HepG2 (cell line): ENCODE results near the genes ATP6V1D, RDH11 and RAD51B.

GRCh38 chr14:67269404-67270212 lies 28.4 kb downstream of the PALS1 start:
- RRBS, 2 experiments: no CpG with 5 or more reads among the region's 3 CpGs
CAGE:
- cytosol, long polyA minus RNA: no peak
- cytosol, long polyA plus RNA: no peak
- long polyA plus RNA: no peak
- nucleus, long polyA minus RNA: no peak
- nucleus, long polyA plus RNA: no peak

- RRBS, 2 experiments: no CpG with 5 or more reads among the region's 3 CpGs
CAGE:
- cytosol, long polyA minus RNA: no peak
- cytosol, long polyA plus RNA: no peak
- long polyA plus RNA: no peak
- nucleus, long polyA minus RNA: no peak
- nucleus, long polyA plus RNA: no peak
These were observed 47.2 kb downstream of the ATP6V1D start for GRCh38 chr14:67312470-67312726.

GRCh38 chr14:67359275-67360135 lies at the start of gene ATP6V1D:
TSS of gene ATP6V1D (minus strand) at chr14:67359804.
- RRBS, 2 experiments: 1 to 2% methylated on average over 8 to 11 of the region's 56 CpGs
CAGE:
- cytosol, long polyA minus RNA: start-site peak on the minus strand at chr14:67359775-67359807, 15 reads
- cytosol, long polyA plus RNA: start-site peak on the minus strand at chr14:67359778-67359878, 124 and 294 reads in 2 replicates
- long polyA plus RNA: start-site peak on the minus strand at chr14:67359774-67359837, 147 and 202 reads in 2 replicates
- nucleus, long polyA minus RNA: no peak
- nucleus, long polyA plus RNA: start-site peak on the minus strand at chr14:67359770-67359790, 62 and 46 reads in 2 replicates

GRCh38 chr14:67556807-67557647 lies 23.9 kb downstream of the PLEKHH1 start:
- RRBS, 2 experiments: no CpG with 5 or more reads among the region's 10 CpGs
CAGE:
- cytosol, long polyA minus RNA: no peak
- cytosol, long polyA plus RNA: no peak
- long polyA plus RNA: no peak
- nucleus, long polyA minus RNA: no peak
- nucleus, long polyA plus RNA: no peak

GRCh38 chr14:67602891-67603277 lies 2.8 kb upstream of the PIGH start:
- RRBS, 2 experiments: no CpG with 5 or more reads among the region's 4 CpGs
CAGE:
- cytosol, long polyA minus RNA: no peak
- cytosol, long polyA plus RNA: no peak
- long polyA plus RNA: no peak
- nucleus, long polyA minus RNA: no peak
- nucleus, long polyA plus RNA: no peak

GRCh38 chr14:67695250-67696191 lies at the start of gene RDH11:
TSS of gene RDH11 (minus strand) at chr14:67695764.
- RRBS, 2 experiments: 0 to 1% methylated on average over 7 of the region's 31 CpGs
CAGE:
- cytosol, long polyA minus RNA: start-site peak on the minus strand at chr14:67695728-67695768, 64 reads
- cytosol, long polyA plus RNA: start-site peak on the minus strand at chr14:67695725-67695759, 2,237 and 1,466 reads in 2 replicates
- long polyA plus RNA: start-site peak on the minus strand at chr14:67695726-67695759, 554 and 748 reads in 2 replicates
- nucleus, long polyA minus RNA: no peak
- nucleus, long polyA plus RNA: start-site peak on the minus strand at chr14:67695724-67695759, 2,477 and 2,001 reads in 2 replicates

- RRBS, 2 experiments: no CpG with 5 or more reads among the region's 13 CpGs
CAGE:
- cytosol, long polyA minus RNA: no peak
- cytosol, long polyA plus RNA: no peak
- long polyA plus RNA: no peak
- nucleus, long polyA minus RNA: no peak
- nucleus, long polyA plus RNA: no peak
These were observed 37.1 kb downstream of the RDH12 start for GRCh38 chr14:67738514-67739537.

- RRBS, 2 experiments: no CpG with 5 or more reads among the region's 30 CpGs
CAGE:
- cytosol, long polyA minus RNA: no peak
- cytosol, long polyA plus RNA: no peak
- long polyA plus RNA: start-site peak on the plus strand at chr14:67819812-67819823, 102 and 95 reads in 2 replicates
- nucleus, long polyA minus RNA: start-site peak on the plus strand at chr14:67819810-67819814, 38 reads
- nucleus, long polyA plus RNA: start-site peak on the plus strand at chr14:67819798-67819834, 564 and 808 reads in 2 replicates
These were observed at the start of gene RAD51B for GRCh38 chr14:67819523-67820448. TSS of gene RAD51B (plus strand) at chr14:67819779.

CAGE:
- cytosol, long polyA minus RNA: no peak
- cytosol, long polyA plus RNA: no peak
- long polyA plus RNA: no peak
- nucleus, long polyA minus RNA: no peak
- nucleus, long polyA plus RNA: no peak
These were observed 33.7 kb downstream of the RAD51B start for GRCh38 chr14:67853260-67853670.

GRCh38 chr14:67887601-67888073 lies 68.1 kb downstream of the RAD51B start:
- RRBS, 2 experiments: no CpG with 5 or more reads among the region's 4 CpGs
CAGE:
- cytosol, long polyA minus RNA: no peak
- cytosol, long polyA plus RNA: no peak
- long polyA plus RNA: no peak
- nucleus, long polyA minus RNA: no peak
- nucleus, long polyA plus RNA: no peak

GRCh38 chr14:67917131-67917652 lies 97.6 kb downstream of the RAD51B start:
- RRBS, 2 experiments: no CpG with 5 or more reads among the region's 8 CpGs
CAGE:
- cytosol, long polyA minus RNA: no peak
- cytosol, long polyA plus RNA: no peak
- long polyA plus RNA: no peak
- nucleus, long polyA minus RNA: no peak
- nucleus, long polyA plus RNA: no peak

- RRBS, 2 experiments: no CpG with 5 or more reads among the region's 5 CpGs
CAGE:
- cytosol, long polyA minus RNA: no peak
- cytosol, long polyA plus RNA: no peak
- long polyA plus RNA: no peak
- nucleus, long polyA minus RNA: no peak
- nucleus, long polyA plus RNA: no peak
These were observed 114.4 kb downstream of the RAD51B start for GRCh38 chr14:67933809-67934573.

- RRBS, 2 experiments: no CpG with 5 or more reads among the region's 4 CpGs
CAGE:
- cytosol, long polyA minus RNA: no peak
- cytosol, long polyA plus RNA: no peak
- long polyA plus RNA: no peak
- nucleus, long polyA minus RNA: no peak
- nucleus, long polyA plus RNA: no peak
These were observed 284.2 kb downstream of the RAD51B start for GRCh38 chr14:68103646-68104320.

DNA sequence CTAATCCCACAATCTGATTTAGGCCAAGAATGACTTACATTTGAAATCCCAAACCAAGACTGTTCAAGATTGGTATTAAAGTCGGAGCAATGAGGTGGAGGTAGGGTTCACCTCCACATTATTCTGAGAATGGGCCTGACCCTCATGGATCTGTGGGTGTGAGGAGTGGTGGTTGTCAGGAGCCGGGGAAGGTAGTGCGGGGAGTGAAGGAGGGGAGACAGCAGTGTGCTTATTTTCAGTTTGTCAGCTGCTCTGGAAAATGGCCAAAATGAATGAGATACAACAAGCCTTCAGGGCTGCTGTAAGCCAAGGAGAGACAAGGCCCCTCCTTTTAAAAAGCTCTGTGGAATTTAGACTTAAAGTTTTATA lies 426.1 kb downstream of the RAD51B start:
- RRBS, 2 experiments: no CpG with 5 or more reads among the region's 3 CpGs
CAGE:
- cytosol, long polyA minus RNA: no peak
- cytosol, long polyA plus RNA: no peak
- long polyA plus RNA: no peak
- nucleus, long polyA minus RNA: no peak
- nucleus, long polyA plus RNA: no peak

DNA sequence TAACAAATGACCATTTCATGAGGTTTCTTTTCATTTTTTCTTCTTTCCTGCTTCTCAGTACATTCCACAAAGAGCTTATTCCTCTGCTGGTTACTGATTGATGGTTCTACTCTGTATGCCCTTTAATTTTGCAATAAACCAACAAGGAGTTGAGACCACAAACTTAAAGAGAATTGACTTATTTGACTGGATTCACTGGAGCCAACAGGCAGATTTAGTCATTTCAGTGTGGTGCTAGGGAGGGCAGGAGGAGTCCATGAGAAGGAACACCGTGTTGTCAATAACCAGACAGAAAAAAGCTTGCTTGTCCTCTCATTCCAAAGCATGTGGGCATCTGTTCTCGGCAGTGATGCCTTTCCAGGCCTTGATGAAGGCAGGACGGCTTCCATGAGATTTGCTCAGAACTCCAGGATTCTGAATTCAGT lies 459.4 kb downstream of the RAD51B start:
- RRBS, 2 experiments: no CpG with 5 or more reads among the region's 3 CpGs
CAGE:
- cytosol, long polyA minus RNA: no peak
- cytosol, long polyA plus RNA: no peak
- long polyA plus RNA: no peak
- nucleus, long polyA minus RNA: no peak
- nucleus, long polyA plus RNA: no peak

- RRBS, 2 experiments: no CpG with 5 or more reads among the region's 5 CpGs
CAGE:
- cytosol, long polyA minus RNA: no peak
- cytosol, long polyA plus RNA: no peak
- long polyA plus RNA: no peak
- nucleus, long polyA minus RNA: no peak
- nucleus, long polyA plus RNA: no peak
These were observed 425.2 kb downstream of the ZFP36L1 start for GRCh38 chr14:68367535-68368205.

GRCh38 chr14:68379630-68380141 lies 413.2 kb downstream of the ZFP36L1 start:
- RRBS, 2 experiments: no CpG with 5 or more reads among the region's 4 CpGs
CAGE:
- cytosol, long polyA minus RNA: no peak
- cytosol, long polyA plus RNA: no peak
- long polyA plus RNA: no peak
- nucleus, long polyA minus RNA: no peak
- nucleus, long polyA plus RNA: no peak

DNA sequence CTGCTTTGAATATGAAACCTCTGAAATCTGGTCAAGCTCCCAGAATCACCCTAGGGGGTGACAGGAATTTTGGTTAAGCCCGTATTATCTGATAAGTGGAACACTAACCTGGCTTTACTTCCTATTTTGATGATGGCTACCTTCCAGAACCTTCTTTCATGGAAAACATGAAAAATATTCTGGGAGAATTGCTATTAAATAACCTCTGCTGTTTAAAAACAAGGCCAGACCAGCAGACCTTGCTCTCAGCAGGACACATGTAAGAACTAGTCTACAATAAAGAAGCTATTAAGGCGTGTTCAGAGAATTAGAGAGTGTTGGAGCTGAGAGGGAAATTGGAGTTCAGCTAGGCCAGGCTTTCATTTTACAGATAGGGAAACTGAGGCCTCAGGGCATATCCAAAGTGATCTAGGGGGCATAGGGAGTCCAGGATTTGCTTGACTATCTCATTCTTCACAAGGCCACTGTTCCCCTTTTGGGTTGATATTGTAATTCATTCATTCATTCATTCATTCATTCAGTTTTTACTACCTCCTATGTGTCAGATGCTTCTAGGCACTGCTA lies 281.4 kb downstream of the ZFP36L1 start:
- RRBS, 2 experiments: no CpG with 5 or more reads among the region's 2 CpGs
CAGE:
- cytosol, long polyA minus RNA: no peak
- cytosol, long polyA plus RNA: no peak
- long polyA plus RNA: no peak
- nucleus, long polyA minus RNA: no peak
- nucleus, long polyA plus RNA: no peak

GRCh38 chr14:68535208-68535876 lies 257.5 kb downstream of the ZFP36L1 start:
- RRBS, 2 experiments: no CpG with 5 or more reads among the region's 5 CpGs
CAGE:
- cytosol, long polyA minus RNA: no peak
- cytosol, long polyA plus RNA: no peak
- long polyA plus RNA: no peak
- nucleus, long polyA minus RNA: start-site peak on the plus strand at chr14:68535393-68535423, 9 reads
- nucleus, long polyA plus RNA: no peak

GRCh38 chr14:68547354-68548047 lies 245.4 kb downstream of the ZFP36L1 start:
- RRBS, 2 experiments: no CpG with 5 or more reads among the region's 10 CpGs
CAGE:
- cytosol, long polyA minus RNA: no peak
- cytosol, long polyA plus RNA: no peak
- long polyA plus RNA: no peak
- nucleus, long polyA minus RNA: no peak
- nucleus, long polyA plus RNA: no peak